Thoracic aorta (tissue), 1 donor: ENCODE measurements around a stretch of chr14.

DNA sequence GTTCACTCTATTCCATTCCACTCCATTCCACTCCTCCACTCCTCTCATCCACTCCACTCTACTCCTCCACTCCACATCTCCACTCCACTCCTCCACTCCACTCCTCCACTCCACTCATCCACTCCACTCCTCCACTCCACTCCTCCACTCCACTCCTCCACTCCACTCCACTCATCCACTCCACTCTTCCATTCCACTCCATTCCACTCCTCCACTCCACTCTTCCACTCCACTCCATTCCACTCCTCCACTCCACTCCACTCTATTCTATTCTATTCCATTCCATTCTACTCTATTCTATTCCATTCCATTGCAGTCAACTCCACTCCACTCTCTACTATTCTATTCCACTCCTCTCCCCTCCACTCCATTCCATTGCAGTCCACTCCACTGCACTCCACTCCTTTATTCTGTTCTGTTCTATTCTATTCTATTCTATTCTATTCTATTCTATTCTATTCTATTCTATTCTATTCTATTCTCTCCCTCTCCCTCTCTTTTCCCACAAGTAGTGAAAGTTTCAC, 10.0 kb downstream of the SERPINA5 start:
- RAMPAGE, long total RNA = no peak

GRCh38 chr14:94772874-94773588, 3.1 kb upstream of the GSC start:
- RAMPAGE, long total RNA = no peak

DNA sequence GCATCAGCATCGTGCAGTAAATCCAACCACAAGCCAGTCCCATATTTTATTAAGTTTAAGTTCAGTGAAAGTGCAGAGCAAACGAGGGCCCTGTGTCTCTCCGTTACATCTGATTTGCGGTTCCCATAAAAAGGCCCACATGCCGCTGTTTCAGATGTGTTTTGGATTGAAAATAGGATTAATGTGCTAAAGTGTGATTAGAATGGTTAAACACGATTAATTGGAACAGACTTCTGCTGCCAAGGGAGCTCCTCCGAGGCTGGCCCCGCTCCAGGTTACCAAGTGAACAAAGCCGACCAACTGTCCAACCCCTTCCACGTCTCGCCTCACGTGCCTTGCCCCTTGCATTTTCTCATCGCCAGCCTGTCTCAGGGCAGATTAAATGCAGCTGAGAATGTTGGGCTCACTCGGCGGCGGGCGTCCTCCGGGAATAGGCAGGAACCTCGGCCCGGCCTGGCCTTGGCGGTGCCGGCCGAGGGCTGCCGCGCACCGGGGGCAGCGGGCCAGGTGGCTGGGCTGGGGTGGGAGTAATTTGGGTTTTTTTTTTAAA, 166.6 kb upstream of the GSC start:
- RAMPAGE, long total RNA = no peak

- RAMPAGE, long total RNA = no peak
Measured at GRCh38 chr14:95147531-95148123, 9.7 kb downstream of the DICER1 start.

DNA sequence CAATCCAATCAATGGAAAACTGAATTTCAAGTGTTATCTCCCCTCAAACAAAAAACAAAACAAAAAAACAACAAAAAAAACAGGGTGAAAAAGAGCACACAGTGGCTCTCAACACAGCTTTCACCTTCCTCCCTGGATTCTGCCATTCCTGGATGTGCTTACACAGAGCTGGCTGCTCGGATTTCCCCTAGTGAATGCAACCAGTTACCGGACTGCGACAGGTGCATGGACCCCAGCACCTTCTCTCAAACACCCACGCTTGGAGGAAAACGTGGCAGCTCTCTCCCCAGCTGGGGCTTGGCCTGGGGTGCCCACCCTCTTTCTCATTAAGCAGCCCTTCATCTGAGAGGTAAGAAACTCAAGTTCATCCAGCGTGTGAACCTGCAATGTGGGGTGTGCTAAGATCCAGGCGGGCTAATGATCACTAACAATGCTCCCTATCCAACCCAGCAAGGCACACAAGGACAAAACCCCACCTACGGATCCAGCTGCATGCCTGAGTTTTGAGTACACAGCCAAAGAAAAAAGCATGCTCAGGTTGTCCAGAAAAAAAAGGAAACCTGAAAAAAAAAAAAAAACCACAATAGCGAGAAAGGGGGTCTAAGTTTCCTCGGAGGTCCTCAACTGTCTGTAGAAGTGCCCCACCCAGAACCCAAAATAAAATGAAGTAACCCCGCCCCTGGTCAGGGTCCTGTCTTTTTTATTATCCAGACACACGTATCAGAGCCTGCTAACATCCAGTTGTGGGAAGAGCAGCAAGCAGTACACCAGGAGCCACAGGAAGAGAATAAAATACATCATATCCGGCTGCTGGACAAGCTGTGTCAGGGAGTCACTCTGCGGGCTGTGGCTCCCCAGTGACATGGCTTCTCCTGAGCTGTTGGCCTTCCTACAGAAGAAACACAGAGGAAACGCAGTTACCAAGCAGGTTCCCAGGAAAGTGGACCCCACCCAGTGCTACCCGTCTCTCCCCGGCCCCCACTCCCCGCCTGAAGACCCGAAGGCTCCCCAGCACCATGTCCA, 33.8 kb upstream of the DICER1 start:
- RAMPAGE, long total RNA = no peak

DNA sequence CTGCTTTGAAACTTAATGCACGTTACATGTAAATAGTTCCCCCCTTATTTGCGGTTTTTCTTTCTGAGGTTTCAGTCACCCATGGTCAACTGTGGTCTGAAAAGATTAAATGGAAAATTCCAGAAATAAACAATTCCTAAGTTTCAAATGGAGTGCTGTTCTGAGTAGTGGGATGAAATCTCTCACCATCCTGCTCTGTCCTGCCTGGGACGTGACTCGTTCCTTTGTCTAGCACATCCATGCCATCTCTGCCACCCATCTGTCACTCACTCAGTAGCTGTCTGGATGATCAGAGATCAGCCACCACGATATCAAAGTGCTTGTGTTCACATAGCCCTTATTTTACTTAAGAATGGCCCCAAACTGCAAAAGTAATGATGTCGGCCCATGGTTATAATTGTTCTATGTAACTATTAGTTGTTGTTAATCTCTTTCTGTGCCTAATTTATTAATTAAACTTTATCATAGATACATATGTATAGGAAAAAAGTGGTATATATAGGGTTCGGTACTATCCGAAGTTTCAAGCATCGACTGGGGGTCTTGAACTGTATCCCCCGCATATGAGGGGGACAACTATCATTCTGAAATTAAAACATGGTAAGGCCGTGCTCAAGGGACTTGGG, 51.4 kb upstream of the DICER1 start:
- RAMPAGE, long total RNA = no peak

- RAMPAGE, long total RNA = no peak
Measured at GRCh38 chr14:95222767-95223513, 65.6 kb upstream of the DICER1 start.

DNA sequence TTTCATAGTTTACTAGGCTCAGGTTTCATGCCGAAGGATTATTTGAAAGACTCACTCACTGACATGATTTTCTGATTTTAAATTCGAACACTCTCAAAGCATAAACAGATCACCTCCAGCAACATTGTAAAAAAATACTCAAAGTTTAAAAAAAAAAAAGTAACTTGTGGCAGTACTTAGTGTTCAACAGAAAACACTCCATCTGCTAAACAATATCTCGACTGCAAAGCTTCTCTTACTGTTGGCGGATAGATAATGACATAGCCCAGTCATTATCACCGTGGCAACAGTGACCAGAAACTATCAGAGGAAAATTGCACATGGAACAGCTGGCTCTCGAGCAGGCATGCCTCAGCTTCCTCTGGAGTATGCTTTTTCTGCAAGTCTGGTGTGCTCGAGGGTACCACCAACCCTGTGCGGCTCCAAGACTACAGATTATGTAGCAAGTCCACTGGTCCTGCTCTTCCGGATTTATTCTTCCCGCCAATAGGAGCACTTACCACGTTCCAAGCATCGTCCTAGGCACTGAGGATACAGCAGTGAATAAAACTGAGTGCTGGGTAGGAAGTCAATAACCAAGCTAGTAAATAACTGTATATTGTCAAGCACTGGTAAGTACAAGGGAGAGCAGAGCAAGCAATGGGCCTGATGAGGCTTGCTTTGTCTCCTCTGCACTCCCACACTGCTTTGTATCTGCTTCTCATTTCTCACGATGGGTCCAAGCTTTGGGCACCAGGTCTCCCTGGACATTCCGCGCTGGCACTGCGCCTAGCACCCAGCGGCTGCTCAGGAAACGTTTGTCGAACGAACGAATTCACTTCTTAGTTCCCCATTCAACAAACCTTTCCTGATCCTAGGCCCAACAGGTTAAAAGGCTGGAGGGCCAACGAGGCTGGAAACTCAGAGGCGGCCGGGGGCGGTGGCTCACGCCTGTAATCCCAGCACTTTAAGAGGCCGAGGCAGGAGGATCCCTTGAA, 1.4 kb upstream of the GLRX5 start:
- RAMPAGE, long total RNA = start-site peak on the minus strand centred at position 400 of the sequence, 75 bp wide, 114 reads

DNA sequence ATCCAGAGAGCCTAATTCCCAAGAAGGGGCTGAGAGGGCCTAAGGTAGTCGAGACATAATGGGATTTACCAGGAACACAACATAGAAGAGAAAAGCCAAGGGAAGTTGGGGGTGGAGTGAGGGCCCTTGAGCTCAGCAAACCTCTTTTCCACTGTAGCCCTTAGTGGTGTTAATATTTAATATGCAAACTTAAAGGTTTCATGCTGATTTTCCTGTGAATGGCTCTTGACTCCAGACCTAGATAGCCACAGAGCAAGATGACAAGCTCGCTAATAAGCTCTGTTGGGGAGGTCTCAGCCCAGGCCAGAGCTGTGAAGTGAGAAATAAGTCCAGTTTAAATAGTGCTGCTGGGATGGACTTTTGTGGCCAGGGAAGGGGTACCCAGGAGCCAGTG, 1.3 kb upstream of the TCL1A start:
- RAMPAGE, long total RNA = no peak

GRCh38 chr14:96104376-96105090, 65.4 kb downstream of the C14orf132 start:
- RAMPAGE, long total RNA = no peak

- RAMPAGE, long total RNA = no peak
Measured at GRCh38 chr14:96224645-96225318, 20.1 kb downstream of the BDKRB2 start.

DNA sequence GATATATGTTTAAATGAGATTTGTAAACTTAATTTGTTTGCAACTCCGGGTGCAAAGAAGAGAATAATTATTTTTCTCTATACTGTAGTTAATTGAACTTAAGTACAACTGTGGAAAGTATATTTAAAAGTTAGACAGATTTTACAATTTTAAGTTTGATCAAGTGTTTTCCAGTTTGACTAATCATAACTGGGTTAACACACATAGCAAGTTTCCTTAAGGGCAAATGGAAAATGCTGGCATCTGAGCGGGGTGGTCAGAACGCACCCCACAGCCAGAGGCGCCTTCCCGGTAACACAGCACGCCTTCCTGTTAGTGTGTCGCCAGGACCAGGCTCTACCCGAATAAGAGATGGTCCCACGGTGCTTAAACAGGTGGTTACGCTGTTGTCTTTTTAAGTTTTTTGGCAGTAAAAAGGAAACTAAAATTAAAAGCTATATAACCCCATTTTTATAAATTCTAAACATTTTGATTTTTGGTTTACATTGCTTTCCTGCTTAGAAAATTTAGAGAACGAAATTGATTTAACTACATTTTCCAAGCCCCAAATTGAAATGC, 28.0 kb downstream of the BDKRB1 start:
- RAMPAGE, long total RNA = no peak

GRCh38 chr14:96501542-96501998, 612 bp upstream of the PAPOLA start:
- RAMPAGE, long total RNA = no peak

GRCh38 chr14:96860313-96861176, 63.4 kb downstream of the VRK1 start:
- RAMPAGE, long total RNA = no peak

GRCh38 chr14:97025578-97026373, 228.6 kb downstream of the VRK1 start:
- RAMPAGE, long total RNA = no peak

GRCh38 chr14:97603316-97603733, 806.1 kb downstream of the VRK1 start:
- RAMPAGE, long total RNA = no peak

DNA sequence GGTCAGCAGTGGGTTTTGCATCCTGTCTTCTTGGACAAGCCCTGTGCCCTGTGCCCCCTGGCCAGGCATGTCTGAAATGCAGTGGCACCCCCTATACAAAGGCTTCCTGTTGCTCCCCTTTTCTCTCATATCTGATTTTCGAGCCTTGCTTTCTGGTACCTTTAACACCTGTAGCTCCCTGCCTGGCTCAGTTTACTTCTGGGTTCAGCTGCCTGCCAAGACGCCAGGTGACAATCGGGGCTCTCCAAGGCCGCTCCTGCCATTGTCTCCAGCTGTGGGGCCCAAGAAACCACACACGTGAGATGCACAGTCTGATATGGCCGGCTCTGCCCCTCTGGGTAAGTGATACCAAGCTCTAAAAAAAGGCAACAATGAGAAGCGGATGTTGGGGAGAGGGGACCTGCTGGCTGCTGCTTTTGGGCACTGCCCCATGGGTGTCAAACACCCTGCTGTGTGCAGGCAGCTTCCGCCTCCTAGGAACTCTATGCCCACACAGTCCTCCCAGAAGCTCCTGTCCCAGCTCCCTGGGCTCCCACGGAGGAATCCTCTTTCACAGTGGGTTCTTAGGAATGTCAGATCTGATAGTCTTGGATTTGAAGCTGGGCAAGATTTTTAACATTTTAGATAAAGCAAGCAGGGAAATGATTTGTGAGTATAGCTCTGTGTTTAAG, 1136.0 kb downstream of the BCL11B start:
- RAMPAGE, long total RNA = no peak

DNA sequence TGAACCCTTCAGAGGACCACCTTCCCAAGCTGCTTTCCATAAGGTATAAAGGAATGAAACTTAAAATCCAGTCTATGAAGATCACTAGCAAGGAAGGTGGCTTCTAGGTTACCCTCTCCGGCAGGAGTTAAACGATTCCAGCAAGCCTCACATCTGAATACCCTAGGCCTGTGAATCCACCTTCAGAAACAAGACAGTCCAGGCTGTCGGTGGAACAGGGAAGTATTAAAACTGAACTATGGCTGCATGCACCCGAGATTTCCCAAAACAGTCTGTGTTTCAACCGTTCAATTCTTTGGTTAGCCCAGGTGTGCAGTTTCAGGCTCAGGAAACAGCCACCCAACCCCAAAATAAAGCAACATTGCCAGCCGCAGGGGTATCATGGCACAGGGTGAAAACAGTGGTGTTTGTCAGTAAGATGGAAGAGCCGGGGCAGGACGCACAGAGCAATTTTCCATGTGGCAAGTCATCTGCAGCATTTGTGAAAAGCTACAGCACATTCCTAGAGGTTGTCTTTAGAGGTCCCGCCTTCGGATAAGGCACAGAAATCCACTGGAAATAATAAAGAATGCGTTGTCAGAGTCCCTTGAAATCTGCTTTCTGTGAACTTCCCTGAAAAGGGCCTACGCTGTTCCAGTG, 85.0 kb downstream of the BCL11B start:
- RAMPAGE, long total RNA = no peak

- RAMPAGE, long total RNA = no peak
Measured at GRCh38 chr14:99253158-99253790, 18.7 kb downstream of the BCL11B start.

GRCh38 chr14:99264653-99265243, 7.2 kb downstream of the BCL11B start:
- RAMPAGE, long total RNA = no peak